HEK293 (cell line): ENCODE results near the genes ZNF195, ART5, CHRNA10, OR51C1P, OR51T1, OR51V1, HBG1, HBG2, OR52B6 and TRIM34.

GRCh38 chr11:3379016-3379513, at the start of gene ZNF195:
ZNF195 (minus strand) TSS chr11:3379146.
- PRO-cap = bidirectional peak, plus-strand start at chr11:3379332, minus-strand start at chr11:3379146
- RRBS, 2 experiments = 1 to 3% methylated on average over 7 of the region's 21 CpGs

DNA sequence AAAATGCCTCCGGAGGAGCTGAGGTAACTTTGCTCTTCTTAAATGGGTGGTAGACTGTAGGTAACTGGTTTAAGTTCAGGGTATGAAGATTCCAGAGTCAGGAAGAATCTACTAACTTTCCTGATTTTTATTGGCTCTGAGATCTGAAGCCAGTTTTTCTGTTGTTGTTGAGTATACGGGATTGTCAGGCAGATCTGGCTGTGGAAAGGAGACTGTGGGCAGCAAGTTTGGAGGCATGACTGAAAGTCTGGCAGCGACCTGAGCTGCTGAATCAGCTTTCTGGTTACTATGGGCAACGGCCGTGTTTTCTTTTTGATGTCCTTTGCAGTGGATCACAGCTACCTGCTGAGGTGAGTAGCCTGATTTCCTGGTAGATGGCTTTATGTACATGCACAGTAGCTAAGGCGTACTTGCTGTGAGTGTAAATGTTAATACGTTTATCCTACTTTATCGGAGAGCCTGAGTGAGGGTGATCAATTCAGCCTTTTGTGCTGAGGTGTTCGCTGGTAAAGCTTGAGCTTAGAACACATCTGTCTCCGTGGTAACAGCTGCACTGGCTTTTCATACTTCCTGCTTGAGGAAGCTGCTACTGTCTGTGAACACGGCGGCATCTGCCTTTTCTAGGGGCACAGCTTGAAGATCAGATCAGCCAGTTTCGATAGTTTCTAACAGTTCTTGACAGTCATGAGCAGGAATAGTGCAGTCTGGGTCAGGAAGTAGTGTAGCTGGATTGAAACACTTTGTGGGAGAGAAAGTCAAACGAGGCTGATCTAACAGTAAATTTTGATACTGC, 129.7 kb downstream of the ART5 start:
- PRO-cap = no peak
- RRBS, 2 experiments = 57% methylated on average over 1 of the region's 14 CpGs; no CpG with 5 or more reads in 1 of the 2 experiments

GRCh38 chr11:3641727-3642471, at the start of gene ART5:
ART5 (minus strand) TSS chr11:3641992.
- PRO-cap = bidirectional peak, plus-strand start at chr11:3642205, minus-strand start at chr11:3641970
- RRBS, 2 experiments = 3 to 7% methylated on average over 22 of the region's 53 CpGs

- PRO-cap = no peak
- RRBS, 2 experiments = no CpG with 5 or more reads among the region's 3 CpGs
Measured at GRCh38 chr11:3671160-3671535, at the start of gene CHRNA10. CHRNA10 (minus strand) TSS chr11:3671384.

DNA sequence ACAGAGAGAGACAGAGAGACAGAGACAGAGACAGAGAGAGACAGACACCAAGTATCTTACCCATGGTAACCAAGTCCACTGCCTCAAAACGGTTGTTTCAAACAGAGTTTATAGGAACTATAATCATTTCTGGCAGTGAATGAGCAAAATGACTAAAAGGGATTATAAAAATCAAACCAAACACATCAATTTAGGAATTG, 38.7 kb downstream of the NUP98 start:
- PRO-cap = no peak
- RRBS, 2 experiments = no CpG with 5 or more reads among the region's 1 CpG

DNA sequence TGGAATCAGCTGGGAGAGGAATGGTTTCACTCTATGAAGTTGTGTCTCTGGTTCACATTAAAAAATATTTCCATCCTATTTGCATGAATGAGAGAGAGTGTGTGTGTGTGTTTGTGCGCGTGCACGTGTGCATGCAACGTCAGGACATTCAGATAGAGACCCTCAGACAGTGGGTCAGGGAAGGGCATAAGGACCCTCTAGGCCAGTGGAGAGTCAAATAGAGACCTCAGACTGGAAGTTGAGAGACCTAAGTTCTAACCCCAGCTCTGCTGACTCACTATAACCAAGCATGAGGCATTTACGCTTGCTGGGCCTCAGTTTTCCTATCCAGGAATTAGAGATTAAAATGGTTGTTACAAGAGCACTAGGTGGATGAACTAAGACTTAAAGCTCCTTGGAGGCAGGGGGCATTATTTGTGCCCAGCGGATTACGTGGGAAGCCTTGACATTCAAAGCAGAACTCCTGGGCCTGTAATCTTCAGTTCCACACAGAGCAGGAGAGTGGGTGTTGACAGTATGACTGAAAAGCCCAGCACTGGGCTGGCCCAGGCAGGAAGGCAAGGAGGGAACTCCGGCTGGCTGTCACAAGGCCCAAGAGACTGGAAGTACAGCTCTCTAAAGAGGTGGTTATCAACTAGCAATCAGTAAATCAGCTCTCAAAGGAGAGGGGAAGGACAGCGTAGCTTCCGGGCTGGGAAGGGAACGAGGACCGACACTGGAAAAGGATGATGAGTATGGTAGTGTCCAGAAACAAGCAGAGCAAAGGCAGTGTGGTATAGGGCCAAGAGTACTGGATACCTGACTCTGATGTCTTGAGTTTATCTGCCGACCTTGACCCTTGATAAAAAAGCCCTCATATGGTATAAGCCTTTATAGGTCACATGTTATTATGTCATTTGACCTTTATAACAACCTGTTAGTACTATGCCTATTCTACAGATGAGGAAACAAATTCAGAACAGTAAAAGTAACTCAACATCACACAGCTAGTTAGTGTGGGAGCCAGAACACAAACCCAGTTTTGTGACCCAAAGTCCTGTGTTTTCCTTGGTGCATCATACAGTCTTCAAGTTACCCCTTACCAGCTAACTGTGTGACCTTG, 9.1 kb downstream of the RHOG start:
- PRO-cap = no peak
- RRBS, 2 experiments = no CpG with 5 or more reads among the region's 13 CpGs

DNA sequence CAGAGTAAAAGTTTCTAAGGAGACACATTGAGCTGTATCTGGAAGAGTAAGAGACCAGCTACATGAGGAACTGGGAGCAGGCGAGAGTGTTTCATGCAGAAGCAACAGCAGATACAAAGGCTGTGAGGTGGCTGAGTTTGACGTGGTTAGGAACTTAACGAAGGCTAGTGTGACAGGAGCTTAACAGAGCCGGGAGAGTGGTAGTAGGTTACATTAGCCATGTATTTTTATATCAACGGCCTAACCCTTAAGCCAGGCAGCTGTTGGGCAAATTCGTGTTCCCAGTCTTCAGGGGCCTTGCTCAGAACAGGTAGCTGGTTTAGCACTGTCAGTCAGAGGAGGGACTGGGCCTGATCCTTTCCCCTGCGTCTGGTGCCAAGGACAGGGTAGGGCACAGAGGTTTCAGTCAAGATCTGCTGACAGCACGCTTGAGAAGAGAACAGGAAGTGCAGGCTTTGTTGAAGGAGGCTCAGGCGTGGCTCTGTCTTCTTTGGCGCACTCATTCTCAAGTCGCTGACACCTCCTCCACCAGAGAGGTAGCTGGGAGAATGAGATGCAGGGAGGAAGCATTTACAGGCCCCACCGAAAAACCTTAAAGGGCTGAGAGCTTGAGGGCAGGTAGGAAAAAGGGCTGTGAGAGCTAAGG, 1.2 kb upstream of the STIM1 start:
- PRO-cap = no peak
- RRBS, 2 experiments = no CpG with 5 or more reads among the region's 12 CpGs

GRCh38 chr11:3860257-3860637, 4.8 kb downstream of the STIM1 start:
- PRO-cap = no peak
- RRBS, 2 experiments = no CpG with 5 or more reads among the region's 1 CpG

- PRO-cap = no peak
- RRBS, 2 experiments = no CpG with 5 or more reads among the region's 5 CpGs
Measured at GRCh38 chr11:3939814-3940715, 84.6 kb downstream of the STIM1 start.

DNA sequence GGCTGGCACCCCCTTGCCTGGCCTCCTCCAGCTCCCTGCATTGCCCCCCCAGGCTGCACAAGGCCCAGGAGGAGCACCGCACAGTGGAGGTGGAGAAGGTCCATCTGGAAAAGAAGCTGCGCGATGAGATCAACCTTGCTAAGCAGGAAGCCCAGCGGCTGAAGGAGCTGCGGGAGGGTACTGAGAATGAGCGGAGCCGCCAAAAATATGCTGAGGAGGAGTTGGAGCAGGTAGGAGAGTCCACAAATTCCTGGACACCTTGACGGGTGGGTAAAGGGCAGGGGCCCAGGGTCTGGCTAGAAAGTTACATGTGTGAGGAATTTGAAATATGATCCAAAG, 20.2 kb upstream of the RRM1 start:
- PRO-cap = no peak
- RRBS, 2 experiments = no CpG with 5 or more reads among the region's 8 CpGs

- PRO-cap = no peak
- RRBS, 2 experiments = no CpG with 5 or more reads among the region's 17 CpGs
Measured at GRCh38 chr11:4190750-4191587, 96.4 kb downstream of the RRM1 start.

- PRO-cap = no peak
- RRBS, 2 experiments = no CpG with 5 or more reads among the region's 1 CpG
Measured at GRCh38 chr11:4546719-4547387, 1.9 kb downstream of the OR52M1 start.

- PRO-cap = no peak
- RRBS, 2 experiments = no CpG with 5 or more reads among the region's 3 CpGs
Measured at GRCh38 chr11:4697622-4698021, at the start of gene OR51C1P. OR51C1P (minus strand) TSS chr11:4697853.

GRCh38 chr11:4881575-4882054, at the start of gene OR51T1:
OR51T1 (plus strand) TSS chr11:4881900.
- PRO-cap = no peak
- RRBS, 2 experiments = no CpG with 5 or more reads among the region's 1 CpG

- PRO-cap = no peak
- RRBS, 2 experiments = no CpG with 5 or more reads among the region's 1 CpG
Measured at GRCh38 chr11:5200565-5200893, at the start of gene OR51V1. OR51V1 (minus strand) TSS chr11:5200682.

DNA sequence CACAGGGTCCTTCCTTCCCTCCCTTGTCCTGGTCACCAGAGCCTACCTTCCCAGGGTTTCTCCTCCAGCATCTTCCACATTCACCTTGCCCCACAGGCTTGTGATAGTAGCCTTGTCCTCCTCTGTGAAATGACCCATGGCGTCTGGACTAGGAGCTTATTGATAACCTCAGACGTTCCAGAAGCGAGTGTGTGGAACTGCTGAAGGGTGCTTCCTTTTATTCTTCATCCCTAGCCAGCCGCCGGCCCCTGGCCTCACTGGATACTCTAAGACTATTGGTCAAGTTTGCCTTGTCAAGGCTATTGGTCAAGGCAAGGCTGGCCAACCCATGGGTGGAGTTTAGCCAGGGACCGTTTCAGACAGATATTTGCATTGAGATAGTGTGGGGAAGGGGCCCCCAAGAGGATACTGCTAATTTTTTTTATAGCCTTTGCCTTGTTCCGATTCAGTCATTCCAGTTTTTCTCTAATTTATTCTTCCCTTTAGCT, at the start of gene HBG1:
Gene HBG1 (minus strand): TSS at position 191 of the 488 bp plus-strand sequence.
- PRO-cap = no peak
- RRBS, 2 experiments = no CpG with 5 or more reads among the region's 7 CpGs

- PRO-cap = no peak
- RRBS, 2 experiments = no CpG with 5 or more reads among the region's 11 CpGs
Measured at GRCh38 chr11:5251705-5252865, 2.4 kb upstream of the HBG1 start.

DNA sequence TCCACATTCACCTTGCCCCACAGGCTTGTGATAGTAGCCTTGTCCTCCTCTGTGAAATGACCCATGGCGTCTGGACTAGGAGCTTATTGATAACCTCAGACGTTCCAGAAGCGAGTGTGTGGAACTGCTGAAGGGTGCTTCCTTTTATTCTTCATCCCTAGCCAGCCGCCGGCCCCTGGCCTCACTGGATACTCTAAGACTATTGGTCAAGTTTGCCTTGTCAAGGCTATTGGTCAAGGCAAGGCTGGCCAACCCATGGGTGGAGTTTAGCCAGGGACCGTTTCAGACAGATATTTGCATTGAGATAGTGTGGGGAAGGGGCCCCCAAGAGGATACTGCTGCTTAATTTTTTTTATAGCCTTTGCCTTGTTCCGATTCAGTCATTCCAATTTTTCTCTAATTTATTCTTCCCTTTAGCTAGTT, at the start of gene HBG2:
Gene HBG2 (minus strand): TSS at position 118 of the 423 bp plus-strand sequence.
- PRO-cap = no peak
- RRBS, 2 experiments = no CpG with 5 or more reads among the region's 7 CpGs

- PRO-cap = no peak
- RRBS, 2 experiments = no CpG with 5 or more reads among the region's 9 CpGs
Measured at GRCh38 chr11:5580539-5581164, at the start of gene OR52B6. OR52B6 (plus strand) TSS chr11:5580877.

DNA sequence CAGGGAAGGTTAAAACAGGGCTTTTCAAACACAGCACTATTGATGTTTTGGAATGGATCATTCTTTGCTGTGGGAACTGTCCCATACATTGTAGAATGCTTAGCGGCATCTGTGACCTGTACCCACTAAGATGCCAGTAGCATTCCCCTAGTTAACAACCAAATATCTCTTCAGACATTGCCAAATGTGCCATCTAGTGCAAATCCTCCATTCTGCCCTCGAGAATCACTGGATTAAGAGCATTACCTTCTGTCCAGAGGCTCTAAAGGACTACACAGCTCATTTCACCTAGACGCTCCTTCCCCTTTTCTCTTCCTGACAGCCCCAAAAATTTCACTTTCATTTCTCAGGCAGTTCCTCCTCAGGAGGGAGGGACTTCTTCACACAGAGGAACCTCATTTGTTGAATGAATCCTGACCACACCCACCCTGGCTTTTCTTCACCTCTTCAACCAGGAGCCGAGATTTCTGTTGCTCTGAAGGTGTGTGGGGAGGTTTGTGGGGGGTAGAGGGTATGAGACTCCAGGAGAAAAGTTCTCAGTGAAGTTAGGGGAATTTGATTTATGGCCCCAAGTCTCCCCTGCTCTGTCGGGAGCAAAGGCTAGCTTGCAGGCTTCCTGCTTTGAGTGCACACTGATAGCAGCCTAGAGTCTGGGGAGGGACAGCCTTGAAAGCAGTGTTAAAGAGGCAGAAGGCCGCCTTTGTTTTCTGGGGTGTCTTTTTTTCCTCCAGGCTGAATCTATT, at the start of gene TRIM34:
Gene TRIM34 (plus strand): TSS at position 422 of the 743 bp plus-strand sequence.
- PRO-cap = unidirectional peak, minus-strand start at position 317 of the sequence
- RRBS, 2 experiments = no CpG with 5 or more reads among the region's 6 CpGs